Rectum (tissue), 1 donor: ENCODE results near the gene ANKRD33.

- PRO-cap, result no peak
These were observed 71.6 kb downstream of the SCN8A start for GRCh38 chr12:51662483-51663224.

DNA sequence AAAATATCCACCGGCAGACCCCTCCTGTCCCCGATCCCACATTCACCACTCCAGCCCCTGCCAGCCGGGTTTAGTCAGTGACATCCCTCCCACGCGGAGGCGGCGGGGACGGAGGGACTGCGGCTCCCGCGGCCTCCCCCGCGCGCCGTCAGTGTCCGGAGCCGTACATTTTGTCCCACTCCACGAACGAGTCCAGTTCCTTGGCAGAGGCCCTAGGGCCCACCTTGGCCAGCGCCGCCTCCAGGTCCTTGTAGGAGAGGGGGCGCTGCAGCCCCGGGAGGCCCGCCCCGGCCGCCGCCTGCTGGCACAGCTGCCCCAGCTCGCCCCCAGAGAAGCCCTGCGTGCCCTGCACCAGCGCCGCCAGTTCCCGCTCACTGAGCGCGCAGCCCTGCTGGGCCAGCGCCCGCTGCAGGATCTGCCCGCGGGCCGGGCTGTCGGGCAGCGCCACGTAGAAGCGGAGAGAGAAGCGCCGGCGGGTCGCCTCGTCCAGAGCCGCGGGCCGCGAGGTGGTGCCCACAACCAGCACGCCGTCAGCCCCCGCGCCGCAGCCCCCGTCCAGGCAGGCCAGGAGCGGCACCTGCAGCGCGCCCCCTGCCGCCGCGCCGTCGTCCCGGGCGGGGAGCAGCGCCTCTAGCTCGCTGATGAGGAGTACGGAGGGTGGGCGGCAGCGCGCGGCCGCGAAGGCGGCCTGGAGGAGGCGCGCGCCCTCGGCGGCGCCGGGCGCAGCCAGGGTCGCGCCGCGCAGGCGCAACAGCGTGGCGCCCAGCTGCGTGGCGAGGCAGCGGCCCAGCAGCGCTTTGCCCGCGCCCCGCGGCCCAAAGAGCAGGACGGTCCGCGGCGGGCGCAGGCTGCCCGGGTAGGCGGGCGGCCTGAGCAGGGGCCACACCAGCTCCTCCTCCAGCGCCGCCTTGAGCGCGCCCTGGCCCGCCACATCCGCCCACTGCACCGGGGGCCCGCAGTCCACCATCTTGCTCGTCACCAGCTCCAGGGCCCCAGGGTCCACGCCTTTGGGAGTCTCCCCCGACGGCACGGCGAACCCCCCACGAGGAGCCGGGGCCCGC lies 5.9 kb upstream of the TMDD1 start:
- PRO-cap, result bidirectional peak, plus-strand start at position 825 of the sequence, minus-strand start at position 607 of the sequence

DNA sequence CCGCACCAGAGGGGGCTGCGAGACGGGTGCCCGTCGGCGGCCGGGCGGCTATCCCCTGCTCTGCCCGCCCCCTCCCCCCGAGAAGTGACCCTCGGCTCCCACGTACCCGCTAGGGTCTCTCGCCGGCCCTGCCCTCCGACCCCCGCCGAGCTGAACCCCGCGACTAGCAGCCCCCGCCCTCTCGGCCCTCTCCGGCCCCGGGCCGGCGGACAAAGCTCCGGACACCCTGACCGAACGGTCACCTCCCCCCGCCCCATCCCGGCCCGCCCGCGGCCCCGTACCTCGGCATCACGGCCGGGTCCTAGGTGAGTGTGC lies 302 bp downstream of the FIGNL2 start:
- PRO-cap, result no peak

GRCh38 chr12:51887737-51888495 lies at the start of gene ANKRD33:
Gene ANKRD33 (plus strand): TSS chr12:51888103.
- PRO-cap, result unidirectional peak, minus-strand start at chr12:51887983

DNA sequence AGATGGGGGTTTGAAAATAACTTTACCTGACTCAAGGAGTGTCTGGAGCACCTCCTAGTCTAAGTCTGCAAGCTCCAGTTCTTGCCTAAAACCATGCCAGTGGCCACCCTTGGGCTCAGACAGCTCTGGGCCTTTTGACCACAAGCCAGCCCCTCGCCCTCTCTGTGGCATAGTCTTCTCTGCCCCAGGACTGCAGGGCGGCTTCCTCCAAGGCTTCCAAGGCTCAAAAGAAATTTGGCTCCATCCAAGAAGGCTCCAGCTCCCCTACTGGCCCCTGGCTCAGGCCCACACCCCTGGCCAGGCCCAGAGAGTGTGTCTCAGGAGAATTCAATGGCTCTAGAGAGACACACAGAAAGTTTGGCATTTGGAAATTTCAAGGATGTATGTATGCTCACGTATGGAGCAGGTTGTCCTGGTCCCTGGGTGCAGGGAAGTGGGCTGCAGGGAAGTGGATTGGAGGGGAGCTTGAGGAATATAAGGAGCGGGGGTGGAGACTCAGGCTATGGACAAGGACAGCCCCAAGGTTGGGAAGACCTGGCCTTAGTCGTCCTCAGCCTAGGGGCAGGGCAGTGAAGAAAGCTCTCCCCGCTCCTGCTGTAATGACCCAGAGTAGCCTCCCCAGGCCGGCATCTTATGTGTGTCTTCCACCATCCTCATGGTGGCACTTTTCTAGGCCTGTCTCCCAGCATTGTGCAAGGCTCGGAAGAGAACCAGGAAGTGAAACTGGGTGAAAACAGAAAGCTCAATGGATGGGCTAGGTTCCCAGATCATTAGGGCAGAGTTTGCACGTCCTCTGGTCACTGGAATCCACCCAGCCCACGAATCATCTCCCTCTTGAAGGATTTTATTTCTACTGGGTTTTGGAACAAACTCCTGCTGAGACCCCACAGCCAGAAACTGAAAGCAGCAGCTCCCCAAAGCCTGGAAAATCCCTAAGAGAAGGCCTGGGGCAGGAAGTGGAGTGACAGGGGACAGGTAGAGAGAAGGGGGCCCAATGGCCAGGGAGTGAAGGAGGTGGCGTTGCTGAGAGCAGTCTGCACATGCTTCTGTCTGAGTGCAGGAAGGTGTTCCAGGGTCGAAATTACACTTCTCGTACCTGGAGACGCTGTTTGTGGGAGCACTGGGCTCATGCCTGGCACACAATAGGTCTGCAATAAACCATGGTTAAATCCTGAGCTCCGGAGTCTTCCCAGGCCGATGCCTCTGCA lies 15.3 kb downstream of the ACVRL1 start:
- PRO-cap, result no peak

DNA sequence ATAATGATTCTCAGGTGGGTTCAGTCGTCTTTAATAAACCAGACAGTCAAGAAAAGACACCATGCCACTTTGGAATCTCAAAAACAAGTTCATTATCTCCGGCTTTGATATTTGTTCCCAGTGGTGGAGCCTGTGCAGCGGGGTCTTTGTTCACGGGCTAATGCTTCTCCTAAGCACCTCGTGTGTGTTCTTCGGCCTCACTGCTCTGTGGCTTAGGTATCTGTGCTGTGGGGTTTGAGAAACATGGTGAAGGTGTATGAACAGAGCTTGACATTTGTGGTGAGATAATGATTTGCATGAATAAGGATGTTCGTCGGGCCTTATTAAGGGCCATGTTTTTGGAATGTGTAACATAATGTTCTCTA lies 1.7 kb downstream of the ACVR1B start:
- PRO-cap, result unidirectional peak, minus-strand start at position 207 of the sequence

GRCh38 chr12:52022998-52023268 lies 16.2 kb downstream of the TAMALIN start:
- PRO-cap, result bidirectional peak, plus-strand start at chr12:52023023, minus-strand start at chr12:52022918; bidirectional peak, plus-strand start at chr12:52023318, minus-strand start at chr12:52023221

GRCh38 chr12:52041632-52042298 lies 9.5 kb upstream of the NR4A1 start:
- PRO-cap, result no peak

DNA sequence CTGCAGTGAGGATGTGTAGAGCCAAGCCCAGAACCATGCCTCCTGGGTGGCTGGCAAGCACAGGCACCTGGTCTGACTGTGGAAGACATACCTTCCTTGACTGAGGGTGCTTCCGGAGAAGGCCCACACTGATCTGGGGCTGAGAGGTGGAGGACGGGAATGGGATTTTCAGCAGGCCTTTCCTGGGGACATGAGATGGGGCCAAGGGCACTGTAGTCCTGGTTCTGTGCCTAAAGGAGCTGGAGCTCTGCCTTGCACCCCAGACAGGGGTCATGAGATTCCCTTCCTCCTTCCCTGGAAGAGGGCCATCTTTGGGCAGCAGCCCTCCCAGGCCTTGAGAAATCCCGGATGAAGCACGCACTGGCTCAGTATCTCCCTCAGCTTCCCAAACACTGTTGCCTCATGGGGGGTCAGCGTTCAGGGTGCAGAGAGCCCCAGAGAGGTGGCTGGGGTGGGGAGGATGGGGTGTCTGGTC lies 8.6 kb upstream of the NR4A1 start:
- PRO-cap, result no peak

GRCh38 chr12:52043848-52044882 lies 7.1 kb upstream of the NR4A1 start:
- PRO-cap, result unidirectional peak, minus-strand start at chr12:52044381; bidirectional peak, plus-strand start at chr12:52044762, minus-strand start at chr12:52044549

DNA sequence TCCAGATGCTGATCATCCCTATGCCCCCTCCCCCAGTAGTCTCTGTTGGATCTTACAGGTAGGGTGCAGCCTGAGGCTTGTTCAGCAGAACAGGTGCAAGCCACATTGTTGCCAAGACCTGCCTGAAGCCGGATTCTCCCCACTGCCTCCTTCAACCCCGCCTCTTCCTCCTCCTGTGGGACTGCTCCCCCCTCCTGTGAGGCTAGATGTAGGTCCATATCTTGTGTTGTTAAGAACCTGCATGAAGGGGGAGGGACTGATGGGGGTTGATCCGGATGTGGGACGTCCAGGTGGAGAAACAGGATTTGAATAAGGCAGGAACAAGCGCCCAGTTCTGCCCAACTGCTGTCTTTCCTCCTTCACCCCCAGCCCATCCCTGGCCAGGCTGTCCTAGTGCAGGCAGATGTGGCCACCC lies 1.2 kb downstream of the NR4A1 start:
- PRO-cap, result bidirectional peak, plus-strand start at position 341 of the sequence, minus-strand start at position 204 of the sequence

DNA sequence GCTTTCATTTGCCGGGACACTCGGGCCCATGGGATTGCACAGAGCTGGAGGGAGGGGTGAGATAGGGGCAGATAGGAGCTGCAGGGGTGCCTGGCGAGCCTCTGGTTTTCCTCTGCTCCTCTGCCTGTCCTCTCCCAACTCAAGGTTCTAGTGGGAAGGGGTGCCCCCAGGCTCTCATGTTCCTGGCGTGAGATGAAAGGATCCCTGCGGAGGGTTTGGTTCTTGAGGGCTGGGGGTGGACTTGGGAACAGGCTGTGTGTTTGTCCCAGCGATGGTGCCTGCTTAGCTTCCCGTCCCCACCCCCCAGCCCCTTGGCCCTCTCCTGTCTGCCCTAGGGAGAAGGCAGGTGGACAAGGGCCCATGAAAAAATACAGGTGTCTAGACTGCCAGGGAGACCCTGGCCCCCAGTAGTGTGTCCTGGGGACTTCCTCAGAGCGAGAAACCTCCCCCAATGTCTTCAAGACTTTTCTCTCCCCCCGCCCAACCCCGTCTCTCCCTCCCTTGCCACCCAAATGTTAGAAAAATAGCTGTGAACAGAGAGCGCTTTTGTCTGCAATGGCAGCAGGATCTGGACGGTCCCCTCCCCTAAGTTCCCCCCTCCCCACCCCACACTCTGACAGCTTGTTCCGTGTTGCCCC lies 4.3 kb downstream of the NR4A1 start:
- PRO-cap, result bidirectional peak, plus-strand start outside the sequence, minus-strand start at position 478 of the sequence

GRCh38 chr12:52056973-52057985 lies 6.0 kb downstream of the NR4A1 start:
- PRO-cap, result no peak

DNA sequence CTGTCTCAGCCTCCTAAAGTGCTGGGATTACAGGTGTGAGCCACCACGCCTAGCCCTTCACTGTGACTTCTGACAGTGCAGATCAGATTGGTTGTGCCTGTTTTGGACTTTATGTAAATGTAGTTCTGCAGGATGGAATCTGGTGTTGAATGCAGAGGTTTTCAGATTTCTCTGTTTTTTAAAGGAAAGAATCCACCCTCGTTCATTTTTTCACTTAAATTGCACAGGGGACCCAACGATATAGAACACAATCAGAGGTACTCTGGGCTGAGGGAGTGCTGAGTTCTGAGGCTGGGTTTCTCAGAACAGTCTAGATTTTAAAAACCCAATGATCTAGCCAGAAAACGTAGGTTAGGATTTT lies 6.8 kb downstream of the NR4A1 start:
- PRO-cap, result no peak

DNA sequence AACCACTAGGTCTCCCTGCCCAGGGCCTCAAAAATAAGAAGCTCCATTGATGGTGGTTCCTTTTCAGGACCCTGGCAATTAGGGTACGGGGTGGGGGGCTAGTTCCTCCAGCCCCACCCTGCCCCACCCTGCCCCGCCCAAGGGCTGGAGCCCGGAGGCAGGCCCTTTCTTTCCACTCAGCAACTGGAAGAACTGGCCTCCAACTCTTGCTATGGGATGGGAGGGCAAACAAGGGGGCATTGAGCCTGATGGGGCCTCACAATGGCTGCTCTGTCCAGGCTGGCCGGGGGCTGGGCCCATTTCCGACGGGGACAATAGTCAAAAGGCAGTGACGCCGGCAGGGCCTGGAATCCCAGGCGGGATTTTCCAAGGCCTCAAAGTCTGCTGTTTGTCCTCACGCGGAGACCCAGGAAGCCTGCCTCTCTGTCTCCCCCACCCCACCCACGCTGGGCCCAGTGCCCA lies 8.1 kb upstream of the ATG101 start:
- PRO-cap, result bidirectional peak, plus-strand start at position 377 of the sequence, minus-strand start at position 185 of the sequence

DNA sequence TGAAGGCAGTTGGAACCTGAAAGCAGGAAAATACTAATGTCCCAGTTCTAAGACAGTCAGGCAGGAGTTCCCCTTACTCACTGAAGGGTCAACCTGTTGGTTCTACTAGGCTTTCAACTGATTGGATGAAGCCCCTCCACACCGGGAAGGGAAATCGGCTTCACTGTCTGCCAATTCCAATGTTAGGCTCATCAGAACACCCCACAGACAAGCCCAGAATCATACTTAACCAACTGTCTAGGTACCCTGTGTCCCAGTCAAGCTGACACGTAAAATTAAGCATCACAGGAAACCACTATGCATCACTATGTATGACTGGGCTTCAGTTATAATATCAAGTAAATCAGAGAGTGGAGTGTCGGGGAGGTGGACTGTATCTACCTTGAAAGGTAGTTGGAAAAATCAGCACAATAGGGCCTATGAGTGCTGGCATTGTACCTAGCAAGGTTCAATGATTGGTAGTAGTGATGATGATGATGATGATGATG lies 3.5 kb upstream of the ATG101 start:
- PRO-cap, result no peak

- PRO-cap, result no peak
These were observed 848 bp upstream of the ATG101 start for GRCh38 chr12:52068988-52069271.

DNA sequence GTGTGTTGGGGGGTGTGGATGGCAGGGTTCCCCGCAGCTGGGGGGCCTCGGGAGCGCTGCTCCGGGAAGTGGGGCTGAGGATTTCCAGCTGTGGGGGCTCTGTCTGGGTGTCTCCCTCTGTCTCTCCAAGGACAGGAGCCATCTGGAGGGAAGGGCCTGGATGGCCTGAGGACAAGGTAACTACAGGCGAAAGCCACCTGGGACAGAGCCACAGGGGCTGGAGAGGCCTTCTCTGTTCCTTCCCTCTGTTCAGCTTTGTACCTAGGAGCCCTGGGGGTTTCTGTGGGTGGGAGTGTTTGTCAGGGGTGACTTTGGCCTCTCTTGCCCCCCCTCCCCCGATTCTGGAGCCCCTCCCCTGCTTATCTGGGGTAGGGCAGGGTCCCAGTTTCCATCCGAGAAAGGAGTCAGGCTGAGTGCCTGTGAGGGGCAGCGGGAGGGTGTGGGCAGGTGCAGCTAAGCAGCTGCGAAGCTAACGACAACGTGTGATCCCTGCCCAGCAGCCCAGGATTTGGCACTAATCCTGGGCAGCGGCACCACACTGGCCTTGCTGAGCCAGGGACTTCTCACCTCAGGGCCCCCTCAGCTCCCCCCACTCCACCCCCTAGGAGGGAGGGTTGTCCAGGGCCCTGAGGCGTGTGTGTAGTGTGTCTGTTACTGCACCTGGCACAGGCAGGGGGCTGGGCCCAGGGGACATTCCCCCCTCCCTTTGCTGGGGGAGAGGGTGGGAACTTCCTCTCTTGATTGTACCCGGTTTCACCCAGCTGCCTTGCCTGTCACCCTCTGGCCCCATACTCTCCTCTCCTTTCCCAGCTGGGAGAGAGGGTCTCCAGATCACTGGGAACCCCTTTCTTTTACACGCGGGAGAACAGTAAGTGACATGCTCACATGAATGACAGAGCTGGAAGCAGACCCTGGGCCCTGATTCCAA lies 1.7 kb downstream of the SMIM41 start:
- PRO-cap, result no peak

- PRO-cap, result no peak
These were observed 3.4 kb downstream of the SMIM41 start for GRCh38 chr12:52082890-52083394.

DNA sequence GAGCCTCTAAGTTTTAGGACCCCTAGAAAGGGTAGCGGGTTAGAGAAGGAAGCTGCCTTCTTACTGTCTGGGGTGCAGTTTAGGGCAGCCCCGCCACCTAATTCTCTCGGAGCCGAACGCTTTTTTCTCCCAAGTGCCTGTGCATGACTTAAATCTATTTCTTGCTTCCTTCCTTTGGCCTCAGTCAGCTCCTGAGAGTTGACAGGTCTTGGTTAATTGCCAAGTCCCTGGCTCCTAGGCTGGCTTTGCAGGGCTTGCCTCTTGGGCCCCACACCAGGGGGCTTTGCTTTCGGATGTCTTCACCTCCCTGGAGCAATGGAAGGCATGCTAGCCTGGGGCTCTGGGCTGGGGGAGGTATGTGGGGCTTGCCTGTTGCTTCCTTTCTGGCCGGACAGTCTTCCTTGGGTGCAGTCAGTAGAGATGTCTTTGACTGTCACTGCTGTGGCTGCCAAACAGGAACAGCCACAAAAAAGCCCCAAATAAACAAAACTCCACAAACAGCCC lies 2.1 kb upstream of the KRT80 start:
- PRO-cap, result no peak